ENCODE measurements around a stretch of chr1.

DNA sequence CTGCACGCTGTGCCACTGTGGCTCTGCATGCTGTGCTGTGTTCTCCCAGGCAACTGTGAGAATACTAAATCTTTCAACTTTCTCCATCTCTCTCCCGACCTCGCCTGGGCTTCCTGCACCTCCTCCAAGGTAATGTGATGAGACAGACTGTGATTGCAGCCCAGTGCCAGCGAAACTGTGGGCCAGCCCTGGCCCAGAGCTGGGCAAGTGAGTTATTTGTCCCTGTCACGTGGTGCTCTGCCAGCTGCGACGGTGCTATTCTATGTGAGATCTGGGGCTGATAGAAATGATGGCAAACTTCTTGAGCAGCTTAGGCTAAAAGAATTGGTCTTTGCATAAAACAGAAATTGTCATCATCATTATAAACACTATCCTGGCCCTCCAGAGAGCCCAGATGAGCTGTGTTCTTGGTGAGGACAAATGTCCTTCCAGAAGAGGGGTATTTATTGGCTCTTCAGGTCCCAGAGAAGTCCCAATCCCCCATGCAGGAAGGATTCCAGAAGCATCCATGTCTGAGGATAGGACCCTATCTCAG lies 63.5 kb upstream of the TARBP1 start:
- RAMPAGE, long total RNA: no peak
- RRBS, 2 experiments: no CpG with 5 or more reads among the region's 7 CpGs
CAGE:
- cytosol, long polyA minus RNA: no peak
- cytosol, long polyA plus RNA: no peak
- long polyA plus RNA: no peak
- nucleolus, long total RNA: no peak
- nucleus, long polyA plus RNA: no peak
- nucleus, long total RNA: no peak

- RAMPAGE, long total RNA: no peak
- RRBS, 2 experiments: no CpG with 5 or more reads among the region's 17 CpGs
CAGE:
- cytosol, long polyA minus RNA: no peak
- cytosol, long polyA plus RNA: no peak
- long polyA plus RNA: no peak
- nucleolus, long total RNA: no peak
- nucleus, long polyA plus RNA: no peak
- nucleus, long total RNA: no peak
Observed at GRCh38 chr1:234585276-234586349, 24.4 kb downstream of the IRF2BP2 start.

DNA sequence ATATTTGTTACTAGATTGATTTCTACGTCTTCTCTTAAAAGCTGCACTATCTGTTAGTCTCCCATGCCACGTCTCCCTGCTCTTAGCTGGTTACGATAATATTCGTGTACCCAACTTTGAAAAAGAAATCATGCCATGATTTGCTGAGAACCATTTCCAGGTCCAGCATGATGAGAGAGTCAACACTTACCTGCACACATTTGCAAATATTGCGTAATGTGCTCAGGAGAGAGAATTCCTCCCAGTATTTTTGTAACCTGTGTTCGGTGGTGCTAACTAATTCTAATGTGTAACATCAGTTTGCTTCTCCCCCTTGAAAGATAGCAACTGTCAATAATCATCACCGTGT lies 60.9 kb upstream of the IRF2BP2 start:
- RAMPAGE, long total RNA: no peak
- RRBS, 2 experiments: no CpG with 5 or more reads among the region's 7 CpGs
CAGE:
- cytosol, long polyA minus RNA: no peak
- cytosol, long polyA plus RNA: no peak
- long polyA plus RNA: no peak
- nucleolus, long total RNA: no peak
- nucleus, long polyA plus RNA: no peak
- nucleus, long total RNA: no peak

- RAMPAGE, long total RNA: no peak
- RRBS, 2 experiments: no CpG with 5 or more reads among the region's 11 CpGs
CAGE:
- cytosol, long polyA minus RNA: no peak
- cytosol, long polyA plus RNA: no peak
- long polyA plus RNA: no peak
- nucleolus, long total RNA: no peak
- nucleus, long polyA plus RNA: no peak
- nucleus, long total RNA: no peak
Observed at GRCh38 chr1:234755227-234755881, 145.4 kb upstream of the IRF2BP2 start.

- RAMPAGE, long total RNA: no peak
- RRBS, 2 experiments: no CpG with 5 or more reads among the region's 5 CpGs
CAGE:
- cytosol, long polyA minus RNA: no peak
- cytosol, long polyA plus RNA: no peak
- long polyA plus RNA: no peak
- nucleolus, long total RNA: no peak
- nucleus, long polyA plus RNA: no peak
- nucleus, long total RNA: no peak
Observed at GRCh38 chr1:234768176-234768634, 158.2 kb upstream of the IRF2BP2 start.

DNA sequence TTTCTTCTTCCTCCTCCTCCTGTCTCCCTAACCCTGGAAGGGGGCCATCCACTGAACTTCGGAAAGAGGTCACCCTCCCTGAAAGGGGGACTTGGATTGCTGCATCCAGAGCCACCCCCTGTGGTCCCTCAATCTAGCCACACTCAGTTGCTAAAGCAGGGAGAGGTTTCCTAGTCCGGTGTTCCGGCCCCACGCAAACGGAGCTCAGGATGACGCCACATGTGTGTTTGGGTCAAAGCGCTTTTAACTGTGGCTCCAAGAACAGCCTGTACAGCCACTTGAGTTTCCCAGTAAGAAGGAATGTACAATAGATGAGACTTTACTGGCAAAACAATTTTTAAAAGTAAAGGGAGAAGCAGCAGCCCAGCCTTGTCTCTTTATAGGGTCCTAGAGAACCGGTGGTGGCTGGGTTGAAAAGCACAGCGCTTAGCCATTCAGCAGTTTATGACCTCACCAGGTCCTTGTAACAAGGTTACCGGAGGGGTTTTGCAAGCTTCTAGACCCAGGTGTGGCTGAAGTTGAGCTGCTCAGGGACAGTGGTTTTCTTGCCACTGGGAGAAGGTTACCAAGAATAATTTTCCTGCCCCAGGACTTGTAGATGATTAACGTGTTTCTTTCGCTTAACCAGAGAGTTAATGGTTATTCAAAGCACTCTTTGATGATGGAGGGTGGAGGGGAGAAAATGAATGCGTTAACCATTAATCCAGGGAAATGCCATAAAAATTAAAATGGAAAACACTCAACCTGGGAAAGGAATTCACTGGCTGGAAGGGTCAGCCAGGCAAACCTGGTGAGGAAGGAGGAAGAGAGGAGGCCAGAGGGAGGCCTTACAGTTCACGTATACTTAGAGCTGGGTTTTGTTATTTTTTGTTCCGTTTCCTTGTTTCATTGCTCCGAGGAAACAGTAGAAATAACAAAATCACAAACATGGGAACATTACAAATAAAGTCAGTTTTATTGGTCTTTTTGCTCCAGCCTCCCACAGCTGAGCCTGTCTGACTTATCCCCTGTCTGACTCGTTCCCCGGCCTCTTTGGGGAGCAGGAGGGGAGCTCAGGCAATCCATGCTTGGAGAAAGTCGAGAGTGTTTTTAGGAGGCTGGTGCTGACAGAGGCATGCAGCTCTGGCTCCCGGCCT lies 207.3 kb upstream of the IRF2BP2 start:
- RAMPAGE, long total RNA: no peak
- RRBS, 2 experiments: 57 to 93% methylated on average over 1 to 2 of the region's 20 CpGs
CAGE:
- cytosol, long polyA minus RNA: no peak
- cytosol, long polyA plus RNA: no peak
- long polyA plus RNA: no peak
- nucleolus, long total RNA: no peak
- nucleus, long polyA plus RNA: no peak
- nucleus, long total RNA: no peak

GRCh38 chr1:234912681-234913469 lies 215.8 kb downstream of the TOMM20 start:
- RAMPAGE, long total RNA: no peak
- RRBS, 2 experiments: no CpG with 5 or more reads among the region's 14 CpGs
CAGE:
- cytosol, long polyA minus RNA: no peak
- cytosol, long polyA plus RNA: no peak
- long polyA plus RNA: no peak
- nucleolus, long total RNA: no peak
- nucleus, long polyA plus RNA: no peak
- nucleus, long total RNA: no peak

GRCh38 chr1:234926804-234927368 lies 201.8 kb downstream of the TOMM20 start:
- RAMPAGE, long total RNA: no peak
- RRBS, 2 experiments: no CpG with 5 or more reads among the region's 17 CpGs
CAGE:
- cytosol, long polyA minus RNA: no peak
- cytosol, long polyA plus RNA: no peak
- long polyA plus RNA: no peak
- nucleolus, long total RNA: start-site peak on the plus strand at chr1:234927093-234927103, 28 reads
- nucleus, long polyA plus RNA: no peak
- nucleus, long total RNA: no peak

- RAMPAGE, long total RNA: no peak
- RRBS, 2 experiments: 2 to 15% methylated on average over 17 of the region's 36 CpGs
CAGE:
- cytosol, long polyA minus RNA: no peak
- cytosol, long polyA plus RNA: no peak
- long polyA plus RNA: no peak
- nucleolus, long total RNA: no peak
- nucleus, long polyA plus RNA: no peak
- nucleus, long total RNA: no peak
Observed at GRCh38 chr1:234969482-234970378, 158.9 kb downstream of the TOMM20 start.

DNA sequence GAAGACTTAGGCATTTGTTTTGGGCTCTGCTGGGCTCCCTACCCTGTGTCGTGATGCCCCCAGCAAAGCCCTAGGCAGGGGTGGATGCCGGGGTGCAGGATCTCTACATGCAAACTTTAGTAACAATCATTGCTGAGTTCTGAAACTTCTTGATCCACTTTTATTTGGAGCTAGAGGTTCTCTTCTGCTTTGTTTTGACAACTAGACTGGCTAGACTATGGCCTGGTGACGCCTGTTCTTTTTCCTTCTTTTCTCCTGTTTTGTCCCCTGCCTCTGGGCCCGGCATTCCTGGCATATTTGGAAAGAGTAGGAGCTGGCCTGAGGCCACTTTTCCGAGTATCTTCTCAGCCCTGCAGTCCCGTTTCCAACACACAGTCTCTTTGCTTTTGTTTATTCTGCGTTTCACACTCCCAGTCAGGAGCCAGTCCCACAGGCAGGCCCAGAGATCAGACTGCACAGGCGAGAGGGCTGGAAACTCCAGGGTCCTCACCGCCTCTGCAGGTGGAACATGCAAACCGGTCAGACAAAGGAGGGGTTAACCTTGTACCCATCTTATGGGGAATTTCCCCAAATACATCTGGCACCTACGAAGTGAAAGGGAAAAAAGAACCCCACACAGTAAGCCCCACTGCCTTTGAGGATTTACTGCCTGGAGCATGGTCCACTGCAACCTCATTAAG lies 141.2 kb downstream of the TOMM20 start:
- RAMPAGE, long total RNA: no peak
- RRBS, 2 experiments: no CpG with 5 or more reads among the region's 11 CpGs
CAGE:
- cytosol, long polyA minus RNA: no peak
- cytosol, long polyA plus RNA: no peak
- long polyA plus RNA: no peak
- nucleolus, long total RNA: no peak
- nucleus, long polyA plus RNA: no peak
- nucleus, long total RNA: no peak

GRCh38 chr1:235012414-235013106 lies 116.1 kb downstream of the TOMM20 start:
- RAMPAGE, long total RNA: no peak
- RRBS, 2 experiments: no CpG with 5 or more reads among the region's 9 CpGs
CAGE:
- cytosol, long polyA minus RNA: no peak
- cytosol, long polyA plus RNA: no peak
- long polyA plus RNA: no peak
- nucleolus, long total RNA: start-site peak on the minus strand at chr1:235012575-235012719, 9 reads; start-site peak on the minus strand at chr1:235012813-235012898, 5 reads
- nucleus, long polyA plus RNA: no peak
- nucleus, long total RNA: no peak

- RAMPAGE, long total RNA: no peak
- RRBS, 2 experiments: no CpG with 5 or more reads among the region's 4 CpGs
CAGE:
- cytosol, long polyA minus RNA: no peak
- cytosol, long polyA plus RNA: no peak
- long polyA plus RNA: no peak
- nucleolus, long total RNA: no peak
- nucleus, long polyA plus RNA: no peak
- nucleus, long total RNA: no peak
Observed at GRCh38 chr1:235034760-235035317, 93.8 kb downstream of the TOMM20 start.

GRCh38 chr1:235076084-235076363 lies 52.6 kb downstream of the TOMM20 start:
- RAMPAGE, long total RNA: no peak
- RRBS, 2 experiments: no CpG with 5 or more reads among the region's 5 CpGs
CAGE:
- cytosol, long polyA minus RNA: no peak
- cytosol, long polyA plus RNA: no peak
- long polyA plus RNA: no peak
- nucleolus, long total RNA: no peak
- nucleus, long polyA plus RNA: no peak
- nucleus, long total RNA: no peak

DNA sequence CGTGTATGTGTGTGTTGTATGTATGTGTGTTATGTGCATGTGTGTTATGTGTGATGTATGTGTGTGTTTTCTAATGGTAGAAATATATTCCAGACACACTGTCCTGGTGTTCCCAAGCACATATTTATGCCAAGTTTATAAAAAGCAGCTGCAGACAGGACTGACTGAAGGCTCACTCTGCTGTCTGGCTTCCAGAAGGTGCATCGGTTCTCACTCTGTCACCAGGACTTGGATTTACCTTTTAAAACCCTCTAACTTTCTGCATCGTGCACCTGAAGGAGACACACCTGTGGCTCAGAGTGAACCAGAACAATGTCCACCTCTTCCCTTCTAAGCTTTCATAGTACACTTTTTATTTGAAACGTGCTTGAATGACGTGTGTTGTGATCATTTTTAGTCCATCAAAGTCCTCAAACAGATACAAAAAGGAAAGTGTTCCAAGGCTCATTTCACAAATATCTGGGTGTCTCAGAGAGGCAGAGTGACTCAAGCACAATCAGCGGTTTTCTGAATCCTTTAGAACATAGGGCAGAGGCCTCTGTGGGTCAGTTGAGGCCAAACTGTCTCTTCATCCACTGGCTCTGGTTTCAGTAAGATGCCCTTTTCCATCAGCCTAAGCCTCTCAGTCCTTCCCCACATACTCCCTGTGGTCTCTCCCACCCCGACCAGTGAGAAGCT lies 49.8 kb downstream of the TOMM20 start:
- RAMPAGE, long total RNA: no peak
- RRBS, 2 experiments: no CpG with 5 or more reads among the region's 7 CpGs
CAGE:
- cytosol, long polyA minus RNA: no peak
- cytosol, long polyA plus RNA: no peak
- long polyA plus RNA: no peak
- nucleolus, long total RNA: no peak
- nucleus, long polyA plus RNA: no peak
- nucleus, long total RNA: no peak

- RAMPAGE, long total RNA: no peak
- RRBS, 2 experiments: no CpG with 5 or more reads among the region's 26 CpGs
CAGE:
- cytosol, long polyA minus RNA: no peak
- cytosol, long polyA plus RNA: no peak
- long polyA plus RNA: no peak
- nucleolus, long total RNA: no peak
- nucleus, long polyA plus RNA: no peak
- nucleus, long total RNA: no peak
Observed at GRCh38 chr1:235090347-235091319, 38.0 kb downstream of the TOMM20 start.

- RAMPAGE, long total RNA: no peak
- RRBS, 2 experiments: no CpG with 5 or more reads among the region's 9 CpGs
CAGE:
- cytosol, long polyA minus RNA: no peak
- cytosol, long polyA plus RNA: no peak
- long polyA plus RNA: no peak
- nucleolus, long total RNA: no peak
- nucleus, long polyA plus RNA: no peak
- nucleus, long total RNA: no peak
Observed at GRCh38 chr1:235454007-235454554, 50.2 kb downstream of the B3GALNT2 start.

DNA sequence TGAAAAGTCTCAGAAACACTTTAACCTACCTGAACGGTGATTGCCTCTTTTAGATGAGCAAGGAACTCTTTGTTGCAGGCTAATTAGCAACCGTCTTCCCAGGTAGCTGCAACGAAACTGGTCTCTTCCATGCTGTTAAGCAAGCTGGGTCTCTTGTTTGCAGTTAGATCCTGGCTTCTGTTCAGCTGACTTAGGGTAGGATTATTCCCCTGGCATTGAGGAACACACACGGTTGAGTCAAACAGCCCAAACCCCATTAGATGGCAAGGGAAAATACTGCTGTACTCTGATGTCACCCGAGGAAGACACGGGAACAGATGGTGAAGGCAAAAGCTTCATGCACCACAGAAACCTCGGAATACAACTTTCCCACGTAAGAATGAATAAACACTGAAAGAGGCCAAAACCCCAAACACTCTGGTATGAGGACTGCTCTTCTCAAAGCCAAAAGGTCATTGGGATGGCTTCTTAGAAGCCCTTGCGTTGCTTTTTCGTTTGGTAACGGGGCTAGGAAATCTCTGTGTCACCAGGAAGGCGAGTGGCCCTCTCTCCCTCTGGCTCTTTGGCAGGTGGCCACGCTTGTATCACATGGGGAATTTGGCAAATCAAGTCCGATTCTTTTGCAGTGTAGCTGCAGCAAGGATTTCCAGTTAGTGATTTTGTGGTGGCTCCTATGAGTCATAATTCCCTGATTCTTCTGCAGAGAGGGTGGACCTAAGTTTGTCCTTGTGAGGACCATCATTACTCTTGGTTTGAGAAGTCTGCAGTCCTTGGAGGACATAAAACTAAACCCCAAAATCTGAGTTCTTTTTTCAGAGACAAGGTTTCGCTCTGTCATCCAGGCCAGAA lies 16.7 kb upstream of the LYST start:
- RAMPAGE, long total RNA: no peak
- RRBS, 2 experiments: no CpG with 5 or more reads among the region's 15 CpGs
CAGE:
- cytosol, long polyA minus RNA: no peak
- cytosol, long polyA plus RNA: start-site peak on the minus strand centred at position 542 of the sequence, 62 bp wide, 121 and 37 reads in 2 replicates
- long polyA plus RNA: start-site peak on the minus strand centred at position 578 of the sequence, 150 bp wide, 57 and 66 reads in 2 replicates
- nucleolus, long total RNA: start-site peak on the minus strand centred at position 233 of the sequence, 47 bp wide, 25 reads; start-site peak on the minus strand centred at position 384 of the sequence, 71 bp wide, 56 reads; start-site peak on the minus strand centred at position 538 of the sequence, 40 bp wide, 233 reads
- nucleus, long polyA plus RNA: start-site peak on the minus strand centred at position 553 of the sequence, 84 bp wide, 163 and 84 reads in 2 replicates
- nucleus, long total RNA: no peak

DNA sequence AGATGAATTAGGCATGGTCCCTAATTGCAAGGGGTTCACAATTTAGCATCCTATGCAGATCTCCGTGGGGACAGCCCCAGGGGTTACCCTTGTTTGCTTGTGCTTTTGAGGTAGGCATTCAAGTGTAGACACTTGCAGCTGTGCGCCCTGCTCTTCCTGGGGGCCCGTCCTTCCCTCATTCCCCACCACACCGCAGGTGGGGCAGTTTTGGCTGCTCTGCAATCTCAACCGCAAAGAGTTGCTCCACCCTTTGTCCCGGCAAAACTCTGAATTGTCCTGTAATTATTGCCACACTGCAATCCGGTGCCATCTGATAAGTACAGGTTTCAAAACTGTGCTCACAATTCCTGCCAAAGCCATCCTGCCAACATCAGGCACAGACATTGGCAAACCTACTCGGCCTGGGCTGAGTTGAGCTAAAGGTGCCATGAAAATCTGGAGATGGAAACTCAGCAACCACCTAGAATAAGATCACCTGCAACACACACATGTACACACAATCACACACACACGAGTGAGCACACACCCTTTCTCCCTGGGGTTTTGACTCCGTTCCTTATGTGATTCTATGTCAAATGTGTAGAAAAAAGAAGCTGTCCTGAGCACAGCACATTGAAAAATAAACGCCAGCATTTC lies 65.5 kb upstream of the LYST start:
- RAMPAGE, long total RNA: no peak
- RRBS, 2 experiments: 20% methylated on average over 1 of the region's 11 CpGs; no CpG with 5 or more reads in 1 of the 2 experiments
CAGE:
- cytosol, long polyA minus RNA: no peak
- cytosol, long polyA plus RNA: no peak
- long polyA plus RNA: no peak
- nucleolus, long total RNA: no peak
- nucleus, long polyA plus RNA: no peak
- nucleus, long total RNA: no peak

DNA sequence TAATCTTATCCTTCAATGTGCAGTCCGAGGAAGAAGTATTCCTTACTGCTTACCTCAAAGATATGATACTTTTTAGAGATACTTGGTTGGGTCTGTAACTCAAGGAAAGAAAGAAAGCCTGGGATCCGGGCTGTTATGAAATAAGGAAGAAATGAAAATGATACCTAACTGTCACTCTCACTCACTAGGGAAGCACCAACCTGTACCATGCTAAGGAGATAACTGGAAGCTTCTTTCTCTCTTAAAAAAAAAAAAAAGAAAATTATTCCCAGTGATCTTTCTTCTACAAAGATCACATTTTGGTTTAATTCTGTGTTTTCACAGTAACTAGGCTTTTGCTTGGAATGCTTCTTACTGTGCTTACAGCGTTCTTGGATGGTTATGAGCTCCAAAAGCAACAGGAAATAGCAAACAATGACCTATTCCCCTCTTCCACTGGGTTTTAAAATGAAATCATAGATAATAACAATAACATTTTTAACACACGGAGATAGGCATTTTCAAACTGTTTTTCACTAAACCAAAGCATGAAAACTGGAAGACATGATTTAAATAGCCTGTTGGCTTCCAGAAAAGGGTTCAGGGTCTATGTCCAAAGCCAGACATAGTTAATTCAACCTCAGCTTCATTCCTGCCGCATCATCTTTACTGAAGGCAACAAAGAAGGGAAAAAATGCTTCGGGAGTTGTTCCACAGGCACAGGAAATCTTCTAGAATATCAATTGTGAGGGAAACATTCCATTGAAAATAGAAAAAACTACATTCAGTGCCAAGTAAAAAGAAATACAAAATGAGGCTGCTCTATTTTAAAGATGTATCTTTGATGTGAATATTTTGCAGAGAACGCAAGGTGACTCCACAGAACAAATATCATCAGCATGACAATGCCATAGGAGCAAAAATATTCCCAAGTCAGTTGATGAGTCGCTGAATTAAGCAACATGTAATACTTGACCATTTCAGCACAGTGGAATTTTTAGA lies 80.9 kb downstream of the NID1 start:
- RAMPAGE, long total RNA: no peak
- RRBS, 2 experiments: no CpG with 5 or more reads among the region's 8 CpGs
CAGE:
- cytosol, long polyA minus RNA: no peak
- cytosol, long polyA plus RNA: no peak
- long polyA plus RNA: no peak
- nucleolus, long total RNA: no peak
- nucleus, long polyA plus RNA: no peak
- nucleus, long total RNA: no peak

Data from GM12878 (cell line).